ENCODE measurements around a stretch of chr7.

DNA sequence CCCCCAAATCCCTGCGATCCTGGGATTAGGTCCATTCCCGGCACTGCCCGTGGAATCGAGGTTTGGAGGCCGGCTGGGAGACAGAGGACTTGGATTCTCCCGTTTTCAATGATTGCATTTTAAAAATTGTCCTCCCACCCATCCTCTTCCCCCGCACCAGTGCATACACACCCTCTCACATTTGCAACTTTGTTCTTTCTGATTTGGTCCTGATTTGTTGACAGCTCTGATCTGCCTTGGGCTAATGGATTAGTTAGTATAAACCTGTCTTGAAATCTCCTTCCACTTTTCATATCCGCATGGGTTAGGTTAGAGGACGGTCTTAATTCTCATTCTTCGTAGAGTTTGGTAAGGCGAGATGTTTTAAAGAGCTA, 941 bp downstream of the AHR start:
- PRO-cap: bidirectional peak, plus-strand start at position 52 of the sequence, minus-strand start outside the sequence

GRCh38 chr7:17371857-17372667, 73.6 kb downstream of the AHR start:
- PRO-cap: no peak

GRCh38 chr7:17379260-17379818, 80.9 kb downstream of the AHR start:
- PRO-cap: no peak

DNA sequence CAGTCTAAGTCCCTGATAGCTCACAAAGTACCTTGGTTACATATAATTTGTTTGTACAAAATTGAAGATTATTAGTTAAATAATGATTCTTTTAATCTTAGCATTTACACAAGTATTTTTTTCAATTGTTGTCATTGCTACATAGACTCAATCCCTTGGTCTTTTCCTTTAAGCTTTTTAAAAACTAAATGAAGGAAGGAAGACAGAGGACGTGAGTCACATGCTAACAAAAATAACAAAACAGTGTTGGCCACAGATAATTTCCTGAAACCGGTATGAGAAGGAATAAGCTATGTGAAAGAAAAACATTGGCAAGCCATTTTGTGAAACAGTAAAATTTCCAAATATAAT, 222.9 kb downstream of the AHR start:
- PRO-cap: no peak

DNA sequence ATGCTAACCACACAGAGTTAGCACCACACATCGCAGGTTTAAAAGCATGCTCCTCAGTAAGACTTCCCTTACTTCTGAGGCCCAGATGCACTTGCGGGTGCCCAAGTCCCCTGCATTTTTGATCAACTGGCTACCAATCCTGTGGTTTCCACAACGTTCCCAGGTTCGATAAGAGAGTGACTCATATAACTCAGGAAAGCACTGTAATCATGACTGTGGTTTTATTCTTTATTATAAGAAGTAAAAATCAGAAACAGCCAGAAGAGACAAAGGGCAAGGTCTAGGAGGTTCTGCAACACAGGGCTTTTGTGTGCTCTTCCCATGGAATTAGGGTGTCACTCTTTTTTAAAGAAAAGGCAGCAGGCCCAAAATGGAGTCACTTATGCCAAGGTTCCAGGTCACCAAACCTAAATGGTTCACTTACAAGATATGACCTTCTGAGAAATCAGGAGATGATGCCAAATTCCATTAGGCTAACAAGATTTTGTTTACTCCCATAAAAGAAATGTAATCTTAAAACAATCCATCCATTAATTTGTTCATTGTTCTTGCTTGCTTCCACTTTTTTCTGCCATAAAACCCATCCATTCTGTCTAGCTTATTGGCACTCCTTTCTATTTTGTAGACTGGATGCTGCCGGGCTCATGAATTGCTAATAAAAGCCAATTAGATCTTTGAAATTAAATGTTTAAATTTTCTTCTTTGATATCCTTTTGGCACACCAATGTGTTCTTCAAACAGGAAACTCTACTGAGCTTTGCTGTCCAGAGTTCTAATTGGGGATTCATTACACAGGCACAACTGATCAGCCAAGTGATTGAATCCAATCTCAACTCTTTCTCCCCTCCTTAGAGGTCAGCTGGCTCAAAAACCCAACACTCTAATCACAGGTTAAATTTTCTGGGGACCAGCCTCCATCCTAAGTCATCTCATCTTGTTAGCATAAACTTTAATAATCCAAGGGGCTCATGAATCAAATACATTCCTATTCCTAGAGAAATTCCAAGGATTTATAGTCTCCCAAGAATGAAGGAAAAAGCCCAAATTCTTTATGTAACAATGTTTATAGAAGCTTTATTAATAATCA, 158.0 kb downstream of the SNX13 start:
- PRO-cap: no peak

DNA sequence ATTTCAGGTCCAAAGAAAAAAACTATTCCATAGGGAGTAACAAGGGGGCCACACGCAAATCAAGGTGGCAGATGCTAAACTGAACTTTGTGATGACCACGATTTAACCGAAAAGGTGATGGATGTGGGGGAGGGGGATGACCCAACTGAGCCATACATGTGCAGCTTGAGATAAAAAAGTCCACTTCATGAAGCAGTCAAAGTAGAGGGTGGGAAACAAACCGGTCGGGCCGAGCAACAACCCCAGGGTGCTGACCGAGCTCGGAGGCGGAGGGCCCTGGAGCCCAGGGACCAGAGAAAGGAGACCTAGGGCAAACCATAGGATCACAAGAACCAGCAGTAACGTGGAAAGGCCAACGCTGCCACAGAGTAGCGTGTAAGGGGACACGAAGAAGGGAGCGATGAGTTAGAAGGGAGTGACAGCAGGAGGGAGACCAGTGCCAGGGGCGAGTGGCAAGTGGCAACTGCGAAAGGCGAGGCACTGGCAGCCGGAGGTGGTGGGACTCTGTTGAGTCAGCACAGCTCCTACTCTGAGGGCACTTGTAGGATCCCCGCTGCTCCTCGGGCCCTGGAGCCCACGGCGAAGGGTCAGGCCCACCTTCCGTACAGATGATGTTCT, 584 bp downstream of the SNX13 start:
- PRO-cap: unidirectional peak, plus-strand start at position 25 of the sequence; bidirectional peak, plus-strand start at position 483 of the sequence, minus-strand start at position 465 of the sequence

GRCh38 chr7:18200680-18201248, 173.1 kb upstream of the PRPS1L1 start:
- PRO-cap: no peak

- PRO-cap: bidirectional peak, plus-strand start at chr7:18496260, minus-strand start at chr7:18496175
Observed at GRCh38 chr7:18496100-18496573, 588 bp downstream of the HDAC9 start.

GRCh38 chr7:18506075-18506608, 10.6 kb downstream of the HDAC9 start:
- PRO-cap: no peak

DNA sequence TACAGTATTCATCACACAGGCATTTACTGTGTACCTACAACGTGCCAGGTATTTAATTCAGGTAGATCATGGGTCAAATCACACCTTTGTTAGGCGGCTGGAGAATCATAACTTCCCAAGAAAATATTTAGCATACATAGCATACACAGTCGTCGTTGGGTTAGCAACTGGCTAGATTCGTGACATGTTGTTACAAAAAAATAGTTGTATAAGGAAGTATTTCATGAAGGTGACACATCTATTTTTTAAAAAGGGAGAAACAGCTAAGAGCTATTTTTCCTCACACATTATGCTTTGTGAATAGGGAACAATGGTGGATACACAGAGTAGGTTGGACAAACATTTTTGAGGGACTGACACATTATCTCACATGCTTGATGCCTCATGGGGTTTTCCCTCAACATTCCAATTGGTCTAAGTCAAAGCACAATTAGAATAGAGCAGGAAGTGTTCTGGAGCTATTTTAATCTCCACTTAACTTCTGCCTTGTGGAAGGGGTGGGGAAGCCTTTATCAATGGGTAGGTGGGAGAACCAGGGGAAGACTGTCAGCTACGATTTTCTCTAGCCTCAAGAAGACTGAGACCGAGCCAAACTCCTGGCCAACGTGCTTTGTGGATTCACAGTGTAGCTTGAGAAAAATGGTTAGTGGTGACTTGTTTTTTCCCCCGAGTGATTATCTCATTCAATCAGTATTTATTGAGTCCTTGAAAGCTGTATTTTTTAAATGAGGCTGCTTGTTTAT, 13.4 kb downstream of the HDAC9 start:
- PRO-cap: no peak

DNA sequence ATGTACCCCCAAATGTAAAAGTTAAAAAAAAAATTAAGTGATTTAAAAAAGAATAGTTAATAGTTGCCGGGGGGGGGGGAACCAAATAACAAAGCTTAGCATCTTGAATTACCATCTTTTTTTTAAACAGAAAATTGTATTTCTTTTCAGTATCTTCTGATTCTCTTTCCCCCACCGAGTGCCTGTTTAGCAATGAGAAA, 236.8 kb downstream of the TWIST1 start:
- PRO-cap: no peak

DNA sequence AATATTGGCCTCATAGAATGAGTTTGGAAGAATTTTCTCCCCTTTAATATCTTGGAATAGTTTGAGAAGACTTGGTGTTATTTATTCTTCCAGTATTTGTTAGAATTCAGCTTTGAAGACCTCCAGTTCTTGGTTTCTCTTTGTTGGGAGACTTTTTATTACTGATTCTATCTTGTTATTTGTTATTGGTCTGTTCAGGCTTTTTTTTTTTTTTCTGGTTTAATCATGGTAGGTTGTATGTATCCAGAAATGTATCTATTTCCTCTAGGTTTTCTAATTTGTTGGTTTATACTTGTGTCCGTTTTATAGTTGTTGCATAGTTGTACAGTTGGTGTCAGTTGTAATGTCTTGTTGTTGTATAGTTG, 206.5 kb downstream of the TWIST1 start:
- PRO-cap: no peak

DNA sequence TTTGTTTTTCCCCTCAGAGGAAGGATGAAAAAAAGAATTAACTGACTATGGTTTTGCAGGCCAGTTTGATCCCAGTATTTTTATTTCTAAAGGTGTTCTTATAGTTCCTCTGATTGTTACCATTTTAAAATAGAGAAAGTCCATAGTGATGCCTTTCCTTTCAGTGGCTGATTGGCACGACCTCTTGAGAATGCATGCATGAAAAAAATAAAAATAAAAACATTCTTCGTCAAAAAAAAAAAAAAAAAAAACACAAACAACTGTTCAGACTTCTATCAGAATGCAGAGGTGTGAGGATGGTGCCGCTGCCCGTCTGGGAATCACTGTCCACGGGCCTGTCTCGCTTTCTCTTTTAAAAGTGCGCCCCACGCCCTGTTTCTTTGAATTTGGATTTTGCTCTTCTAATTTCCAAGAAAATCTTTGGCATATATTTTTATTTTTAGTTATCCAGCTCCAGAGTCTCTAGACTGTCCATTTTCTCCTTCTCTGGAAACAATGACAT, 1.8 kb downstream of the TWIST1 start:
- PRO-cap: no peak

- PRO-cap: no peak
Observed at GRCh38 chr7:20002567-20002819, 214.7 kb downstream of the MACC1 start.

GRCh38 chr7:20122961-20123309, 94.2 kb downstream of the MACC1 start:
- PRO-cap: no peak

DNA sequence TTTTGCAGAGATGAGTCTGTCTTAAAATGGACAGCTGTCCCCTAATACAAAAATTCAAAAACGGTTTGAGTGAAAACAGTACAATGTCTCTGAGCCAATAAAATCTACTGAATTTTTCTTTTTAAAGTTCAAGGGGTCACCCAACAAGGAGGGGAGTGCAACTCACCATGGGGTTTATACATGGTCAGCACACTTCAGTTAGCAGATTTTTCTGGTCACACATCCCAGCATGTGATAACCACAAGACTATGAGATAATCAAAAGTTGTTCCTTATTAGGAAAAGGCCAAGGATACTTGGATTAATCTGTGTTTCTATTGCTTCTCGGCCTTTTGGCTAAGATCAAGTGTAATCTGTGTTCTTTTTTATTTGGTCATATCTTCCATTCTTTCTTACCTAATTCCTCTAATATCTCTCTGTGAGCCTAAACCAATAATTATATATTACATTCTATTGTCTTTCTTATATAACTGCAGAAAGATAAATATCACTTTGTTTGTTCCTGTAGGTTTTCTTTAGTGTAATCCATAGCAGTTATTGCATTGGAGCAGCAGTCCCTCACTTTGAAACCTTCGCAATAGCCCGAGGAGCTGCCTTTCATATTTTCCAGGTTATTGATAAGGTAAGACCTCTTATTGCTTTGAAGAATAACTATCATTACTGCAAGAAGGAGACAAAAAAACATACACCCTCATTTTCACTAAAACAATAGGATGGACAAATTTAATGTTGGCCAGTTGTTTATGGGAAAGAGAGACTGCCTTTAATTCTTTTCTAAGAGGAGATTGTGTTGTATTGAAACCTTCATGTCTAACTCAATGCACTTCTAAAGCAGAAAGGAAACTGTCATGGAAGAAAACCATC, 31.8 kb downstream of the ABCB5 start:
- PRO-cap: no peak

- PRO-cap: no peak
Observed at GRCh38 chr7:20777089-20778064, 9.3 kb downstream of the SP8 start.

GRCh38 chr7:22264398-22265095, 92.4 kb downstream of the RAPGEF5 start:
- PRO-cap: no peak

DNA sequence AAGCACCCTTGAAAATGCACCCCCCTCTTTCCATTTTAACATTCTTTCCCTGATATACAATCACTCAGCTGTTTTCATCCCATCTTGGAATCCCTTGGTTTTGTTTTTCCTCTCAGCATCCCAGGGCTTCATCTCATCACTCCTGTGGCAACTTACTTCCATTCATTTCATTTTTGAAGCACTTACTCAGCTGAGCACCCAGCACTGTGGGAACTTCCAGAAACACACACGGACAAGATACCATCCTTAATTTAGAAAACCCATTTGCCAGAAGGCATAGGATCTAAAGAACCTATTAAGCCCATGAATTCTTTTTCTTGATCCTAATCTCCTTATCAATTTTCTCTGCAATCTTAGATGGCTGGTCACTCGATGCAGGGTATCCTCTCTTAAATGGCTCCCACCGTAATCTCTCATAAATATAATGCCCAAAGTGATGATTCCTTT, 36.4 kb downstream of the RAPGEF5 start:
- PRO-cap: no peak

- PRO-cap: no peak
Observed at GRCh38 chr7:22361357-22362458, 4.8 kb upstream of the RAPGEF5 start.

Measured in Metastatic Pancreatic Carcinoma in the Ovary (tissue), 1 donor.